Mesenchymal stem cell of the bone marrow (primary cell): ENCODE data around the genes TBX6 and BOLA2B.

DNA sequence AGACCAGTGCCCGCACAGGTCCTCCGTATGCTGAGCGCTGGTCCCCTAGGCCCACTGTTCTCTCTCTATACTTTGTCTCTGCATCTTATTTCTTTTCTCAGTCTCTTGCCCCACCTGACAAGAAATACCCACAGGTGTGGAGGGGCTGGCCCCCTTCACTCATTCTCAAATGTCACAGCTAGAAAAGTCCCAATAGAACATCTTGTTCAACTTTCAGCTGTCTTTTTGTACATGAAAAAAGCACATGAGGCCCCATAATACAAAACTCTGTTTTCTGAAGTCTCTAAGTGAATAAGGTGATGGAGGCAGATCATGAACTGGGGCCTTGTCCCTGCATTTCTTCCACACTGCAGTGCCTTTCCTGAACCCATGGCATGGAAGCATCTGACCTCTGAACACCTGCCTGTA, 4.7 kb downstream of the C16orf54 start:
- CAGE, long polyA plus RNA: no peak

DNA sequence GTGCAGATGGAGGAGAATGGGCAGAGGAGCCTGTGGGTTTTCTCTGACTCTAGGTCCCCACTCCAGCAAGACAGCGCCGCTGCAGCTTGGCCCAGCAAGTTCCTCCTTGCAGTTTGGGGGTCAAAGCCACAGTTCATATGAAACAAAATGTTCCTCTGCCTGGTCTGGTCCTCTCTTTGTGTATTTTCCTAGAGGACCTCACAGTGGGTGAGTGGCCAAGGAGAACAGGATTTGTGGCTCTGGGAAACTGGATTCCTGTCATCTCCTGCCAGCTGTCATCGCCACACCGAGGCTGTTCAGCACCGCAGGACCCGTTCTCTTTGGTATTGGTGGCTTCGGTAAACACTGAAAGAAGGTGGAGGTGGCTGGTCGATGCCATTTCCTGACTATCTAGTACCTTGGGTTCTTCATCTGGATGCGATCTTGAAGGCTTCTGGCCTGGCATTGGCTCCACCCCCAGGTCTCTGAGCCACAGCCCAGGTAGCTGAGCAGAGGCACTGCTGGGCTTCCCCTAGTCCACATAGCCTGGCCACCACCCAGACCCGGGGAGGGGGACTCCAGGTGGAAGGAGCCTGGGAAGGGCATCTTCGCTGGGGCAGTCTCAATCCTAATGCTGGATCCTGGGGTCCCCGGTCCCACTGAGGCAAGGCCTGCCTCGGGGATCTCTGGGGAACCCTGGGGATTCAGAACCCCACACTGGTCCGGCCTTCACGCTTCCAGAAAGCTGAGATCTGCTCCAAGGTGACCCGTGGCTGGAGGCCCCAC, 2.0 kb downstream of the C16orf54 start:
- CAGE, long polyA plus RNA: no peak

GRCh38 chr16:29809960-29810366, 2.0 kb upstream of the PRRT2 start:
- CAGE, long polyA plus RNA: no peak

DNA sequence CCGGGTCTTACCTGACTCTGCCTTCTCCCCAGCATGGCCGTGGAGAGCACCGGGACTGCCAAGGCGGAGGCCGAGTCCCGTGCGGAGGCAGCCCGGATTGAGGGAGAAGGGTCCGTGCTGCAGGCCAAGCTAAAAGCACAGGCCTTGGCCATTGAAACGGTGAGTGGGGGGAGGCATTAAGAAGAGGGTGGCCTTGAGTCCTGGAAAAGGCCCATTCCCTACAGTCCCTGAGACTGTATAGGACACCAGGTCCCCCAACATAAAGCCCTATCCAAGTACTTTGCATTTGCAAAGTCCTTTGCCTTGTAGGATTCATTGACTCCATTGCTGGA, 16.9 kb downstream of the CDIPT start:
- CAGE, long polyA plus RNA: no peak

GRCh38 chr16:30006418-30006894, 4.4 kb downstream of the DOC2A start:
- CAGE, long polyA plus RNA: no peak

- CAGE, long polyA plus RNA: no peak
These were observed 1.4 kb upstream of the ALDOA start for GRCh38 chr16:30063844-30064869.

- CAGE, long polyA plus RNA: no peak
These were observed 964 bp downstream of the ALDOA start for GRCh38 chr16:30066274-30067173.

- CAGE, long polyA plus RNA: no peak
These were observed at the start of gene TBX6 for GRCh38 chr16:30091355-30092158. TBX6 (minus strand) TSS chr16:30091924.

DNA sequence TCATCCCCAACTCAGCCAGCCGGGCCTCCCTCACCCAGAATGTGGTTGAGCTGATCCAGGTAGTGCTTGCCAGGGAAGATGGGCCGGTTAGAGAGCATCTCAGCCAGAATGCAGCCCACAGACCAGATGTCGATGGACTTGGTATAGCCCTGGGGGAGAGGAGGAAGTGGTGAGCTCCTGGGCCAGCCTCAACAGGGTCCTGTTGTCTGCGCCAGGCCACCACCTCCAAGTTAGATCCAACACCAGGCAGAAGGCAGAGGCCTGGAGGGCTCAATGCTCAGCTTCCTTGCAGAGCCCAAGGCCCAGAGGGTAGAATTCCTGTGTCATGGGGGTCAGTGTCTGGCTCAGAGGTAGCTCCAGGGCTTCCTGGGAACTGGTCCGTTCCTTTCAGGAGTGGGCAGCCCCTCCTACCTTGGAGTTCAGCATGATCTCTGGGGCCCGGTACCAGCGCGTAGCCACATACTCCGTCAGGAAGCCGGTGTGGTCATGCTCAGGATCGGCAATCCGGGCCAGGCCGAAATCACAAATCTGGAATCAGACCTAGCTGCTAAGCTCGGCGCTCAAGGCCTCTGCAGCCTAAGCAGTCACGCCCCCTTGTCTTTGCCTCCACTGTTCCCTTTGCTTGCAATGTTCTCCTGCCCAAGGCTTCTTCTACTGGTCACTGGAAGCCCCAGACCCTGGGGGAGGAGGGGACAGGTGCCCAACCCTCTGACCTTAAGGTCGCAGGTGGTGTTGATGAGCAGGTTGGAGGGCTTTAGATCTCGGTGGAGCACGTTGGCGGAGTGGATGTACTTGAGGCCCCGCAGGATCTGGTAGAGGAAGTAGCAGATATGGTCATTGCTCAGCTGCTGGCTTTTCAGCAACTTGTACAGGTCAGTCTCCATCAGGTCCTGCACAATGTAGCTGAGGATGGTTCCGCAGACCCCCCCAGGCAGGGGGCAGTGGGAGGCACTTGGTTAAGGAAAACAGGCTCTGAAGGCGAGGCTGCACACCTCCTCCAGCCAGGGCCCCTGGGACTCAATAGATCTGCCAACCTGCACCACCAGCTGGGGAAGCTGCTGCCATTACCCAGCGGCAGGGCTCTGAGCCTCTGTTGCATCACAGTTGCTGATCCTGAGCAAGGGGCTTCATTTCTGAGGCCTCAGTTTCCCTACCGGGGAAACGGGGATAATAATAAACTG, 4.7 kb upstream of the GDPD3 start:
- CAGE, long polyA plus RNA: no peak

DNA sequence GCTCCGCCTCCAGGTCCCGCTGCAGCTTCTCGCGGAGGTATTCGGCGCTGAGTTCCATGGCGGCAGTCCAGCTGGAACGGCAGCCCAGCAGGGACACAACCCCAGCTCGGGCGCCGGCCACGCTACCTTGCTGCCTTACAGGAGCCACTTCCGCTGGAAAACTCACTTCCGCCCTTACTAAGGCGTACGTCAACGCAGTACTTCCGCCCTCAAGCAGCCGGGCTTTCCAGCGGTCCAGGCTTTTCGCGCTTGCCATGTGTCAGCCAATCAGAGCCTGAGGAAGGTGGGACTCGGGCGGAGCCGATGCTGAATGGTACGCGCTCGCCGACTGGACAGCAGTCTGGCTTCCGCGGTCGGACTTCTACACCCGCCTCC, at the start of gene BOLA2B:
Gene BOLA2B (minus strand): TSS at position 129 of the 375 bp plus-strand sequence.
- CAGE, long polyA plus RNA: no peak

- CAGE, long polyA plus RNA: no peak
These were observed 25.5 kb downstream of the CD2BP2 start for GRCh38 chr16:30329688-30329938.

DNA sequence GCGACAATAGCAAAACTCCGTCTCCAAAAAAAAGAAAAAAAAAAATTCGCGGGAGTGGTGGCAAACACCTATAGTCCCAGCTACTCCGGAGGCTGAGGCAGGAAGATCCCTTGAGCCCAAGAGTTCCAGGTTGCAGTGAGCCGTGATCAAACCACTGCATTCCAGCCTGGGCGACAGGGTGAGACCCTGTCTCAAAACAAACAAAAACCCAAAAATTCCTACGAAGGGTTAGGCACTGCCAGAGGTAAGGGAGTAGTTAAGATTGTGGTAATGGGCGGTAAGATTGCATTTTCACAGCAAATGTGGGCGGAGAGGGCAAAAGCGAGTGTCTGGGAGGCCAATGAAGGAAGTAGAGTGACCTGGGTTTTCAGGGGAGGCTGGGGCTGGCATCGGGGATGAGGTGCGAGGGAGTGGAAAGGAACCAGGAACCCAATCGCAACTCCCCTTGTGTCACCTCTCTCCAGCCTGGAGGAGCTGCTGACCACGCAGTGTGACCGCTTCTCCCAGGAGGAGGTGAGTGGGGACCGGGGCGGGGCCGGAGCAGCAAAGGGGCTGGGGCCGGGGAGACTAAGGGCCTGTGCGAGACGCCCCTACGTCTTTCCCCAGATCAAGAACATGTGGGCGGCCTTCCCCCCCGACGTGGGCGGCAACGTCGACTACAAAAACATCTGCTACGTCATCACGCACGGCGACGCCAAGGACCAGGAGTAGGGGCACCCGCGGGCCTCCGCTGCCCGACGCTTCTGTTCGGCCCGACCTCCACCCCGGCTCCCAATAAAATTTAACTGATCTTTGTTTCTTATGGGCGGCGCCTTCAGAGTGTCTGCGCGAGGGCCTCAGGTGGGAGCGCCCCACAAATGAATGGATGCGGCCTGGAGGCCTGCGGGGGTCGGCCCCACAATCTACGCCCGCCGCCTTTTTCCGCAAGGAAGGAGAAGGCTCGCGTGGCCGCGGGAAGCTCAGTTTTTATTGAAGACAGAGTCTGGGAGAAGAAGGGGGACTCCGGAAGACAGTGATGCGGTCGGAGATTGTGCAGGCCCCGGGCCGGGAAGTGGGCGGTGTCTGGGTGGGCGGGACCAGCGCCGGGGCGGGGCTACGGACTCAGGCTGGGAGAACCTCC, 2.9 kb downstream of the MYL11 start:
- CAGE, long polyA plus RNA: no peak

- CAGE, long polyA plus RNA: no peak
These were observed 1.4 kb downstream of the SEPHS2 start for GRCh38 chr16:30444152-30444850.

GRCh38 chr16:30532877-30533488, 1.7 kb downstream of the ZNF747 start:
- CAGE, long polyA plus RNA: no peak

GRCh38 chr16:30541848-30542428, 7.3 kb upstream of the ZNF747 start:
- CAGE, long polyA plus RNA: no peak

DNA sequence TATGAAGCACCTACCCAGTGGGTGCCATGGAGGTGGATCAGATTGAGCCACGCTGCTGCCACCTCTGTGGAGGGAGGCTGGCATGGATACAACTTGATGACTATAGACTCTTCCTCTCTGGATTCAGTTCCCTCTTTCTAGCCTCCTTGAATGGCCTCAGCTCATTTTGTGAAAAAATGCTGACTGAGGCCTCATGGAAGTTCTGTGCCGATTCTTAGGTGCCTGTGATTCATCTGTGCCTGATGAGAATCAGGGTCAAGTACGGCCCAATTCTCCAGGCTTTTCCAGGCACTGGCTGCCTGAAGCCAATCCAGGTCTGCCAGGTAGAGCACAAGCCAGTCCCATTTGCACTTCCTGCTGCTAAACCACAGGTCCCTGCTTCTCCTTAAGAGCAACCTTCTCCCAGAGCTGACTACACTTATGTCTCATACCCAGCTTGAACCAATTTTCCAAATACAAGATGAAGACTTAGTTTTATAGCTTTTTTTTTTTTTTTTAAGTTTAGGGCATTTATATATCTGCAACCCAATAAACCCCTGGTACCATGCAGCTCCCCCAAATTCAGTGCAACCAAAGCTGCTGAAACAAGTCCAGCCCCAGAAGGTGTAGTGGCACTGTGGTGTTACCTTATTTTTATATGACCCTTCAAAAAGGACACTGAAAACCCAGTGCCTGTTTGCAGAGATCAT, 7.2 kb downstream of the ZNF689 start:
- CAGE, long polyA plus RNA: no peak

GRCh38 chr16:30609269-30610023, 743 bp downstream of the ZNF689 start:
- CAGE, long polyA plus RNA: no peak

- CAGE, long polyA plus RNA: no peak
These were observed 16.7 kb upstream of the TMEM265 start for GRCh38 chr16:30723694-30724183.

GRCh38 chr16:30805997-30806537, 19.1 kb upstream of the ZNF629 start:
- CAGE, long polyA plus RNA: no peak

DNA sequence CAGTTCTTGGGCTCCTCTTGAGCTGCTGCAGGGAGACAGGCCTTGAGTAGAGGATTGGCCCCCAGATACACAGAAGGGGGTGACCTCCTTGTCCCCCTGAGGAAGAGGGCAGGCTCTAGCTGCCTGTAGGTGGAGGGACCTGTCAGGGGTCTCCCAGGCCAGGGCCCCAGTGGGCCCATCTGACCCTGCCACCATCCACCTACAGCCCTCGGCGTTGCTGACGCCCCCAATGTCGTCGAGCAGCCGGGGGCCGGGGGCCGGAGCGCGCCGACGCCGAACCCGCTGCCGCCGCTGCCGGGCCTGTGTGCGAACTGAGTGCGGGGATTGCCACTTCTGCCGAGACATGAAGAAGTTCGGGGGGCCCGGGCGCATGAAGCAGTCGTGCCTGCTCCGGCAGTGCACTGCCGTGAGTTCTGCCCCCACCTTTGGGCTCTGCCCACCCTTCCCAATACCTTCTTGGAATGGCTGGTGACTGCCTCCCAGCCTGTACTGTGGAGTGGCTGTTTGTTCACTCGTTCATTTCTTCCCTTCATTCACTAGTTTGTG, 2.2 kb downstream of the FBXL19 start:
- CAGE, long polyA plus RNA: no peak